Sternocleidomastoid (tissue), 1 donor: Measurements from ENCODE around the genes PPP1R13B, ATP5MJ and TDRD9.

DNA sequence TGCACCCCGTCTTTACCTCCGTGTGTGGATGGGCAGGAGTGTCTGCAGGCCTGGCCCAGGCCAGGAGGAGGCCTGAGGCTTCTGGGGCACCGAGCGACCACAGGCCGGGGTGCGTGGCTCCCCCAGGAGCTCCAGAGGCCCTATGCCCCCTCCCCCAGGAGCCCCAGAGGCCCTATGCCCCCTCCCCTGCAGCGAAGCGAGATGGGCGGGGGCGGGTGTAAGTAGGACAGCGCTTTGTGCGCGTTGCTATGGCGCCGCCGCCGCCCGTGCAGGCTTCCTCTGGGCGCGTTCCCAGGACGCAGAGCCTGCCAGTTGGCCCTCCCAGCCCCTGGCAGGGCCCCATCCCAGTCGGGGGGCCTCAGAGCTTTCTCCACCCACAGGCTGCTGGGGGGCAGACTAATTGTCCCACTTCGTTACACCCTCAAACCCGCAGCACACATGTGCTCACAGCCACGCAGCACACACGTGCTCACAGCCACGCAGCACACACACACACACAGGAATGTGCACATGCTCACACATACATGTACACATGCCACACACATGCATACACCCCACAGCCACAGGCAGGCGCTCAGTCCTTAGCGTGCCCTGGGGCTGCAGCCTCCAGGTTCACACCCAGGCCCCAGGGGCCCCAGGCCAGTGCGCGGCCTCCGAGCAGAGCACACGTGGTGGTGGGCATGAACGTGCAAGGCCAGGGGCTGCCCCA, 15.4 kb downstream of the TRMT61A start:
- PRO-cap = no peak

DNA sequence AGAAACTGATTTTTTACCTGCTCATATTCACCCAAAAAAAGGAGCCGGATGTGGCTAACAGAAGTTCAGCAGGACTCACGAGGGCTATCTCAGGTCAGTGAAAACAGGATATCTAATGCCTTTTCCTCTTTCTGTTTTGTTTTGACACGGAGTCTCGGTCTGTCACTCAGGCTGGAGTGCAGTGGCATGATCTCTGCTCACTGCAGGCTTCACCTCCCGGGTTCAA, 30.8 kb downstream of the COA8 start:
- PRO-cap = no peak

DNA sequence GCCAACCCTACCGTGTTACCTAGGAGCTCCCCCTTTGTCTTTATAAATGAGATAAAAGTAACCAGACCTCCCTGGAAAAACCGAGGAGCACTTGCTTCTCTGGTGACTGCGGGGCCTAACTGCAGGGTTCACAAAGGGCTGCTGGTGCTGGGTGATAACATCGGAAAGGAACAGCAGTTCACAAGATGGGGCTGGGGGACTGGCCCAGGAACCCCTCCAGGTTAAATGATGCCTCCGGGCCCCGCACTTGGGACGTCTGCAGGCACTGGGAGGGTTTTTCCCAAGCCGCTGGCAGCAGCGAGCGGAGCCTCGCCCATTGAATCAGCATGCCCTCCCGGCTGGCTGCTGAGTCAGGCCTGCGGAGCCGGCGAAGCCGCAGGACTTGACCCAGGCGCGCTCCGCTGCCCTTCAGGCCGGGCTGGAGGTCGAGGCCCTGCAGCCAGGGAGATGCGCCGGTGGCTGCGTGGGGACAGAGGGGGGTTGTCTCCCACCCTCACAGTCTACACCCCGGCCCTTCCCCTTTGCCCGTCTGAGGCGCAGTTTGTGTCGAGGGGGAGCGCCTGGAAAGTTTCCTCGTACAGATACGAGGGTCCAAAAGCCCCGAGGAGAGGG, 925 bp upstream of the KLC1 start:
- PRO-cap = bidirectional peak, plus-strand start at position 353 of the sequence, minus-strand start at position 258 of the sequence

- PRO-cap = no peak
Observed at GRCh38 chr14:103695901-103697141, 18.9 kb downstream of the XRCC3 start.

DNA sequence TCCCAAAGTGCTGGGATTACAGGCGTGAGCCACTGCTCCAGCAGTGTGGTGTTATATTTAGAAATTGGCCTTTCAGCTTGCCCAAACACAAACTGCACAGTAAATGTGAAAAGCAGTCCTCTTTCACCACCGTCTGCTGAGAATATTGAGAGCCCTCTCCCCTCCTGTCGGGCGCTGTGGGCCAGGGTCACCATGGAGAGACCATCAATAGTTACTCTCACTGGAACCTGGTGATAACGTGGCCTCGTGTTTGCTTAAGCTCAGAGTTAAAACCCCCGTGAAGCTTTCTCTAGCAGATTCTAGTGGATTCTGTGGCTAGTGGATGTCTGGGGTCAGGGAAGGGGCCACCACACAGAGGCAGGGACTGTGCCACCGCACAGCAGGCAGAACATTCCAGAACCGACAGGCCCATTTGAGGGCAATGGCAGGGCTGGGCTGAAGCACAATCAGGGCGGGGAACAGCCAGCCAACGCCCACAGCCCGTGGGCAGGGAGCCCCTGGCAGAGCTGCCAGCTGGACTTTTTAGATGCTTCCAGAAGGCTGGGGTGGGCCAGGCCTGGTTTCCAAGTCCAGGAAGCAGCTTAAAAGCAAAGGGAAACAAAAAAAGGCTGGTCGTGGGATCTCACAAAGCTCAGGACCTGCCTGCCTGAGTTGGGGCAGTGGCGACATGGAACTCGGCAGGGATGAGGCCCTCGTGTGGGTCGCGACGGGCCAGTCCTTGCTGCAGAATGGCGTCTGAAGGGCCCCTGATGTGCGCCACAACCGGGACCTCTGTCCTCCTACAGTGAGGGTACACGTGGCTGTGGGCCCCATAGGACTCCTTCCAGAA, 7.5 kb downstream of the ZFYVE21 start:
- PRO-cap = no peak

DNA sequence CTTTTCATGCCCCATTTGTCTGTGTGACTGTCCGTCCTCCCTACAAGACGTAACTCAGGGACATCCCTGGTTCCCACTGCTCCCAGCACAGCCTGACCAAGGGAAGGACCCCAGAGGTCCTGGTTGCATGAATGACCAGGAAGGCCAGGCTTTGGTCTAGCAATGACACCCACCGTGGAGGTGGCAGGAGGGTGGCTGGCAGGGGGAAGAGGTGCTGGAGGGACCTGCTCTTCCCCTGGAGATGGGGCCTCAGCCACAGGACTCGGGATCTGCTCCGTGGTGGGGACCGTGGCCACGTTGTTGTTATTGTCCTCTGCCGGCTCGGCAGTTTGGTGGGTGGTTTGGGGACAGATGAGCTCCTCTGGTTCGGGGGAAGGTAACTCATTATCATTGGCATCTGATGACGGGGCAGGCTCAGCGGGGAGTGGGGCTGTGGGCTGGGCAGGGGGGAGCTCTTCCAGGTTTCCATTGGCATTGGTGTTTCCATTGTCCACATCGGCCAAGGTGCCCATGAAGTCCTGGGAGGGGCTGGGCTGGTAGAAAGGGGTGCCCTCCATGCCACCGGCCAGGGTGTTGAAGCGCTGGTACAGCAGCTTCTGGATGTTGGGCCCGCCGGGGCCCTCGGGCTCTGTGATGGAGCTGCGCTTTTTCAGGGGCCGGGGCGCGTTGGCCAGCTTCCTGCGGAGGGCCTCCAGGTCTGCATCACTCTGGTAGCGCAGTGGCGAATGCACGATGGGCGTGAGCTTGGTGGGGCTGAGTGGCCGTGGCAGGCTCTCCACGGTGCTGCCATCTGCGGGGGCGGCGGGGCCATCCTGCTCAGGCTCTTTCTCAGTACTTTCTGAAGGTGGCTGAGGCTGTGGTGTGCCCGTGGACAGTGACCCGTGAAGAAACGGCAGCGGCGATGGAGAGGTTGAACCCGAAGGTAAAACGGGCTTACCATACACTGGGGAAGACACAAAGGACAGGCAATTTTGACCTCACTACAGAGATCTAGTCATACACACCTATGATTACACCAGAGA, 24.4 kb downstream of the ZFYVE21 start:
- PRO-cap = no peak

DNA sequence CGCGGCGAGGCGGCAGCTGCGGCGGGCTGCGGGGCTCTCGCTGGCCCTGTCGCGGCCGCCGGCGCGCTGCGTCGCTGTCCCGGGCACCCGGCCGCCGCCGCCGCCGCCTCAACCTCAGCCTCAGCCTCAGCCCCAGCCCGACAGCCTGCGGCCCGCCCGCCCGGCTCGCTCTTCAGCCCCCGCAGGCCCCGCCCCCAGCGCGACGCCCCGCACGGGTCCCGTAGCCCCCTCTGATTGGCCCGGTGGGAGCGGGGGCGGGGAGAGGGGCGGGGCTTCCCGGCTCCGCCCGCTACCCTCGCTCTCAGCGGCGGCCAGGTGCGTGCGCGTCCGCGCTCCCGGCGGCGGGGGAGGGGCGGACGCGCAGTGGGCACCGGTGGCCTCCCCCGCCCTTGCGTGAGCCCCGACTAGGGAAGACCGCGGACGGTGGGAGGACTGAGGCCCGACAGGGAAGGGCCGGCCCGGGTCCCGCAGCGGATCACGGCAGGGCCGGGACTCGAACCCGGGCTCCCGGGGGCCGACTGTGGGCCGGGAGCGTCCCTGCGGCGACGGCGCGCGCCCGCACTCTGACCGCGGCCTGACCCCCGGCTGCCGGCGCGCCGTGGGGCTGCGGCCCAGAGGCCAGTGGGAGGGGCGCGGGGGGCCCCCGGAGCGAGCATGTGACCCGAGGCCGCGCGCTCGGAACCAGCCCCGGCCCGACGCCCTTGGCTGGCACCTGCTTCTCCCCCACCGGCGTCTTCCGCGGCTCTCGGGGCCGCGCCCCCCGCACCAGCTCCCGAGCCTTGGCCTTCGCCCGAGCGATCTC, at the start of gene PPP1R13B:
Gene PPP1R13B, minus strand, starts transcription at position 147 of the 802 bp plus-strand sequence.
- PRO-cap = bidirectional peak, plus-strand start at position 314 of the sequence, minus-strand start at position 147 of the sequence; bidirectional peak, plus-strand start at position 561 of the sequence, minus-strand start at position 565 of the sequence

GRCh38 chr14:103862648-103862900, 15.2 kb upstream of the PPP1R13B start:
- PRO-cap = no peak

GRCh38 chr14:103920772-103921907, at the start of gene ATP5MJ:
ATP5MJ (minus strand) TSS chr14:103921529.
- PRO-cap = bidirectional peak, plus-strand start at chr14:103921750, minus-strand start at chr14:103921529

DNA sequence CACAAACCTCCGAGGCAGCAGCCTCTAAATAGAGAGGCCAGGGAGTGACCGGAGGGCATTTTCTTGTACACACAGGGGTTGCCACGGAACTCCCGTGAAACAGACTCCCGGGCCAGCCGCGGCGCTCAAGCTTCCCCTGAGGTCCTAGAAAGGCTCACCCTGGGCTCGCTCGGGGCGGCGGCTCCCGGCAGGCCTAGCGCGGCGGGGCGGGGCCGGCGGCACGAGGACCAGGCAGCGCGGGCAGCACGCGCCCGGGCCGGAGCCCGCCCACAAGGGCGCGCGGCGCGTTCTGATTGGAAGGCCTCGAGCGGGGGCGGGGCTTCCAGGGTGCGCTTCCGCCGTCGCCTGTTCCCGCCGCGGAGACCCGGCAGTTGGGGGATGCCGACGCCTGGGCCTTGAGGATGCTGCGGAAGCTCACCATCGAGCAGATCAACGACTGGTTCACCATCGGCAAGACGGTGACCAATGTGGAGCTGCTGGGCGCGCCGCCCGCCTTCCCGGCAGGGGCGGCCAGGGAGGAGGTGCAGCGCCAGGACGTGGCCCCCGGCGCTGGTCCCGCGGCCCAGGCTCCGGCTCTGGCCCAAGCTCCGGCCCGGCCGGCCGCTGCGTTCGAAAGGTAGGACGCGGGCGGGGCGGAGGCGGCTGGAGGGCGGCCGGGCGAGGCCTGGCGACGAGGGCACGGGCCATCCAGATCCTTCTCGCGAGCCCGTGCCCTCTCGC, at the start of gene TDRD9:
Gene TDRD9, plus strand, starts transcription at position 348 of the 720 bp plus-strand sequence.
- PRO-cap = unidirectional peak, plus-strand start at position 370 of the sequence

GRCh38 chr14:104077761-104078370, 7.6 kb upstream of the ASPG start:
- PRO-cap = no peak

DNA sequence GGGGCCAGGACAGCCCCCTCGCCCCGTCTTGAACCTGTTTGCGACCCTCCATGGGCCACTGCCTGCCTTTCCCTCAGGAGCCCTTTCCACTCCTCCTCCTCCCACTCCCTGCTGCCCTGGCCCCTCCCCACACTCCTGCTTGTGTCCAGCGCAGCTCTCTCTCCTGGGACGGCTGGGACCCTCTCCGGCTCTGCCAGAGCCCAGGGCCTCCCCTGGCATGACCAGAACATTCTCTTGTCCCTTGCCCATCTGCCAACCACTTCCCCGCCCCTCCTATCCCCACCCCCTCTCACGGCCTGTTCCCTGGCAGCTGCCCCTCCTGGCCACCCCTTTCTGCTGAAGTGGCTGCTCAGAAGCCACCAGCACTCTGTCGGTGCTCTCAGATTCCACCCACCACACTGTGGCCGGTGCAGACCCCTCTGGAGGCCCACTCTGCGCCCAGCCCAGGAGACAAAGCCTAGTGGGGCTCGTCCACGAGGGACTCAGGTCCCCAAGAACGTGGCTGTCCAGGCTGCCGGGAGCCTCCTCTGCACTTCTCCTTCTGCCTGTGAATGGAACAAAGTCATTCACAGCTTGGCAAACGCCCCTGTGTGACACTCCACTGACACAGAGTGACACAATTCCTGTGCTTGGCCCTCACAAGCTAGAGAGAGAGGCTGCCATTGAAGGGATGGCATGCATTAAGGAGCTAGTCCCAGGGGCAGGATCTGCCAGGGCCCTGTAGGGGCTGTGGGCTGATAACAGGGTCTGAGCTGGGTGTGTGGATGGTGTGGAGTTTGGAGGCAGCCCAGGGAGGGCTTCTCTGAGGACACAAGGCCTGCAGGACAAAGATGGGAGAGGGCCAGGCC, 1.4 kb downstream of the ASPG start:
- PRO-cap = unidirectional peak, minus-strand start at position 553 of the sequence

DNA sequence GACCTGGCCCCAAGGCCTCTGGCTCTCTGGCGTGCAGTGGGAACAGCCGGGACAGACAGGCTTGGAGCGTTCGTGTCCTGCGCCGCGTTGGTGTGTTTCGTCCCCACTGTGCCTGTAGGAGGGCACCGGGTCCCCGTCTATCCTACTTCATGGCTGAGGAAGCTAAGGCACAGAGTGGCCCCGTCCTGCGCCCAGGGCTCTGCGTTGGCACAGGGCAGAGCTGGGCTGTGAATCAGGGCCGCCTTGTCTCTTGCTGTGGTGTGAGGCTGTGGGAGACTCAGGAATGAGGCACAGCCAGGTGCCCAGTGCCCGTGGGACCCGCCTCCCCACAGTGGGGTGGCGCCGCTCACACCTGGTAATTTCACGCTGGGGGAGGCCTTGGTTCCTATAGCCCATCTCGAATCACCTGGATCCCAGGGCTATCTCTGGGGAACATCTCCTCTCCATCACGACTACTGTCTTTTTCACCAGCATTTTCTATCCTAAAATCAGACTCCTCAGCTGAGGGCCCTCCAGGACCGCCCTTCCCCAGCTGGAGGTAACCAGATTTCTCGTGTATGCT, 23.6 kb upstream of the KIF26A start:
- PRO-cap = no peak

DNA sequence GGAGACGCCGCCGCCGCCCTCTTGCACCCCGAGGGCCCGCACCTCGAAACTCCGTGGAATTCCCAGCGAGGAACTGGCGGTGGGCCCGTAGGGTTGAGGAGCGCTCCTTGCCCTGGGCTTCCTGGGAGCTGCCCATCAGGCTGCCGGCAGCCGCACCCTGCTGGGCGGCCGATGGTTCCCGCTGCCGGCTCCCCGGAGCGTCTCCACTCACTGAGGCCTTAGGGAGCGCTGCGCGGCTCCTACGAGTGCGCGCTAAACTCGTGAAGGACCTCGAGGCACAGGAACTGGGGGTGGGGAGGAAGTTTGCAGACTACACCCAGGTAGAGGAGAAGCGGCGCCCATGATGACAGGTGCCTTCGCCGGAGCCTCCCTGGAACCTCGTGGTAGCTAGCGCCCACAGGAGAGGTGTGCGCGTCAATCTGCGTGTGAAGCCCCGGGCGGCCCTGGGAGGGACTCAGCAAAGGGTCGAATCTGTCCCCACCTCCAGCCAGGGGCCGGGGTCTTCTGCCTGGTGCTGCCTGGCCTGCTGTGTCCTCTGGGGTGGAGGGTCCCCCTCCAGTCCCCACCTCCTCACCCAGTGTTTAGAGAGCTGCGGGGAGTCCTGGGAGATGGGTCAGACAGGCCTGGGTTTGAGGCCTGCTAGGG, 20.5 kb upstream of the KIF26A start:
- PRO-cap = unidirectional peak, minus-strand start at position 212 of the sequence

GRCh38 chr14:104316114-104316981, 178.0 kb downstream of the KIF26A start:
- PRO-cap = no peak

GRCh38 chr14:104389292-104389726, 190.3 kb upstream of the C14orf180 start:
- PRO-cap = unidirectional peak, minus-strand start at chr14:104389477

GRCh38 chr14:104676699-104677169, 12.7 kb upstream of the INF2 start:
- PRO-cap = no peak

GRCh38 chr14:104678352-104679003, 10.9 kb upstream of the INF2 start:
- PRO-cap = no peak

DNA sequence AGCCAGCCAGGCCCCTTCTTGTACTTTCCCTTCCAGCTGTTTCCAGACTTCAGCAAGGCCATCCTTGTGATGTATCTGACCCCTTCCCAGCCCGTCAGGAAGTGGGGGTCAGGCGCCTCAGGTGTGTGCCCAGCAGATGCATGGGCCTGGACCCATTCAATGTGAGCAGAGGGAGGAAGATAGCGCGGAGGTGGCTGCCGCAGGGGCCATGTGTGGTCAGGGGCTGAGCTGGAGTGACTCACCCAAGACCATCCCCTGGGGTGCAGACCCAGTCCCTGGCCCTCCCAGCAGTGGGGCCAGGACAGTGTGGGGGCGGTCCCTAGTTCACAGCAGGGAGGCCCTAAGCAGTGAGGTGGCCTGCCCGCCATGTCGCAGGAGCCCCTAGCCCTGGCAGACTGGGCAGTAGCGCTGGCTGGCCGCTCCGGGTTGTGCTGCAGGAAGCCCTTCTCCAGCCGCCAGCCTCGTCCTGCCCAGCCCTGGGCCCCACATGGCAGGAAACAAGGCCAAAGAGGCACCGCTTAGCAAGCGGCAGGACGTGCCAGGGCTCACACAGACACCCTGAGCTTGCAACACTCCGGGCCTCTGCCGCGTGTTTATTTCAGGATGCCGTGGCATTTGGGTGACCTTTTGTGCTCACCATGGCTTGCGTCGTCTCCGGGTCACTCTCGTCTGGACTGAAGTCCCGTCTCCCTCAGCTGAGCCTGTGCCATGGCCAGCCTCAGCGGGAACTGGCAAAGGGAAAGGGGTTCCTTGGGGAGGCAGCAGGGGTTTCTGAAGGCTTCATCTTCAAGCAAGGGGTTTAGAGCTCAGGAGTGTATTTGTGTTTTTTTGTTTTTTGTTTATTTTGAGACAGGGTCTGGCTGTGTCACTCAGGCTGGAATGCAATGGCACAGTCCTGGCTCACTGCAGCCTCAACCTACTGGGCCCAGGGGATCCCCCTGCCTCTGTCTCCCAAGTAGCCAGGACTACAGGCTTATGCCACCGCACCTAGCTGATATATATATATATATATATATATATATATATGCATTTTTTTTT, 12.2 kb downstream of the ADSS1 start:
- PRO-cap = no peak

DNA sequence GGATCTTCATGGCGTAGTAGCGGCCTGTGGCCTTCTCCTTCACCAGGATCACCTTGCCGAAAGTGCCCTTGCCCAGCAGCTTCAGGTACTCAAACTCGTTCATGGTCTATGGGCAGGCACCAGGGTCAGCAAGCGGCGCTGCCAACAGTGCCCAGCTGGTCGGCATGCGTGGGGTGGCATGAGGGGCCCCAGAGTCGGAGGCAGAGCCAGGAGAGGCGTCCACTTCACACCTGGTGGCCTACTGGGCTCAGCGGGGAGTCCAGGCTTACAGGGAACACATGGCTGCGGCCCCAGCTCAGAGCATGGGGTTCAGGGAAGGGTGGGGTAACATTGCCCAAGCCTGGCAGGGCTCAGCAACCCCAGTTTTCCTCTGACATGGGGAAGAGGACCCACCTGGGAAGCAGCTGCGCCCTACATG, 20.4 kb downstream of the AKT1 start:
- PRO-cap = no peak